ENCODE data around the genes BNC2, DENND4C, FOCAD and IFNA17.

DNA sequence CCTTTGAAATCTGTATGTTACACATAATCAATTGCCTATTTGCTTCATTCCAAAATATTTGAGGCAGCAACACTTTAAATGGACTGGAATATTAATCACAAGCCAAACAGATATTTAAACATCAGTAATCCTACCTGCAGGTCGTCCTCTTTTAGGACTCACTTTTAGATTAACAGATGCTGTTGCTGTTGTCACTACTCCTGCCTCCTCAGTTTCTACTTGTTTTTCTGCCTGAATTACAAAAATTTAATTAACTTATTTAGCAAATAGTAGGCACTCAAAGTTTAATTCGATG is 31.4 kb downstream of the PSIP1 start:
- PRO-cap: no peak

GRCh38 chr9:15485628-15486266 is 25.0 kb downstream of the PSIP1 start:
- PRO-cap: no peak

GRCh38 chr9:16289652-16290131 is 580.8 kb downstream of the BNC2 start:
- PRO-cap: no peak

DNA sequence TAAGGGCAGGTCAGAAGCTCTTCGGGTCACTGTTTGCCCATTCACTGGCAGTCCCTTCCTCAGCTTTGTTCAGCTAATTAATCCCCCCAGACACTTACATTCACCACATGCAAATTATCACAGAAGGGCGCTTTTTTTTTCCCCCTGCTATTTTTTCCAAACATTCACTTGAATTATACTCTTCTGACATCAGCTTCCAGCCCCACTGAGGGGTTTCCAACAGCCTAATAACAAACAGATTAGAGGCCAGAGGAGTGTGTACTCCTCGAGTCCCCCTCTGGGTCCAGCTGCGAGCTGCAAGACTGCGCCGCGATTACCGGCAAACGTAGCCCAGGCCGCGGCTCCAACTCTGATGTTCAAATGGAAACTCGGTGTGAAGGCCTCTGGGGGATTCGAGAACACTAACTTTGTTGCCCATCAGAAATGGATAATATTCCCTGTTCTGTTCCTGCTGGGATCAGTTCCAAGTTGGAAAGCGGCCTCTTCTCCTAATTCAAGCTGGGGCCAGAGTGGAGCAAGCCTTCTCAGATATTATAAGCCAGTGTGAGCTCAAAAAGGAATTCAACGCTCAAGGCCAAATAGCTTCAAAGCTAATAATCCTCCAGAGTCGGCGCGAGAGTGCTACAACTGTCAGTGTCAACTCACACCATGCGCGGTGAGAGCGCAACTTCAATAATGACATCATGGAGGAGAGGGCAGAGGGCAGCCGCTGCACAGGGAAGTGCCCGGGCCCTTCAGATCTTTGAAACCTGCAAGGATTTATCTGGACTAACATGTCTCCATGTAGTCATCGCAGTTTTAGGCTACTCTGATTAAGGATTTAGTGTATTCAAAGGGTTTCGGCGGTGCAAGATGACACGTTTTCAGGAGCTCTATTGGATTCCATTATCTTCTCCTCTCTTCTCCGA is 560.7 kb downstream of the BNC2 start:
- PRO-cap: no peak

GRCh38 chr9:16521899-16522498 is 348.5 kb downstream of the BNC2 start:
- PRO-cap: no peak

GRCh38 chr9:16627948-16628880 is 242.3 kb downstream of the BNC2 start:
- PRO-cap: no peak

DNA sequence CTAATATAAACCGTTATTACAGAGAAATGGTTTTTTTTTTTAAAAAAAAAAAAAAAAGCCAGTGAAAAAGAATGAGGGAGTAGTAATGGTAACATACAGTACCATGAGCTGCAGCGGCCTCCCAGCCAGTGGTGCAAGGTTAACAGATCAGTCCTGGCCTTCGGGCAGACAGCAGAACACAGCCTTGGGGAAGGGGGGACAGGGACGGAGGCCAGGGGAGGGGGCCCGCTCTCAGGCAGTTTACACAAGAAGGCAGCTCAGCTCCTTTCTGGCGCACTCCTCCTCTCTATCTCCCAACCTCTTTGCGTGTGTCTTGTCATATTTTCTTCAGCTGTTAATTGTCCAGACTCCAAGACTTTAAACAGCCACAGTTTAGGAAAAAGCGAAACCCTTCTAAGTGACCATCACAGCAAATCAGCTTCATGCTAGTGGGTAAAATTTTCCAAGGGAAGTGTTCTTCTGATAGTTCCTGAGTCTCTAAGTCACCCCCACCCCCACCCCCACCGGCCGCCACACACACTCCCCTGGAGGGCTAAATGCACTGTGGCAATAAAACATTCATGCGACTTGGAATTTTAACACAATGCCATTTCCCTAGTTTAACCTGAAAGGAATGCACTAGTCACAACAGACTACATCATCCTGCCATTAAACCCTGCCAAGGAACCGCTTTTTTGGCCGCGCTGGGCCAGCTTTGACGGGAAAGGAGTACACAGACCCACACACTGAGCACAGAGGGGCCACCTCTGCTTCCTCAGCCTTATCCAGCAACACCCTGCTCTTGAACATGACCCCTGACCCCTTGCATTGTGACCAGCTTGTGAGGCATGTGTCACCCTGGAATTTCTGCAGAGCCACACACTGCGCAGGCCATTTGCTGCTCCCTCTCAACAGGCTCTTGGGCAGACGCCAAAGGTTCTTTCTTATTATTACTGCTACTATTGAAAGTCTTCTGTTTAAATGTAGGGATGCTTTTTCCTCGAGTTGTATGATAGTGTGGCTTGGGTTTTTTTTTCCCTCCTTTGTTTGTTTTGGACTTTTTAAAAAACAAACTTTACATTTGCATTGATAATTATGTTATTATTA is 165.5 kb downstream of the BNC2 start:
- PRO-cap: unidirectional peak, minus-strand start at position 336 of the sequence

DNA sequence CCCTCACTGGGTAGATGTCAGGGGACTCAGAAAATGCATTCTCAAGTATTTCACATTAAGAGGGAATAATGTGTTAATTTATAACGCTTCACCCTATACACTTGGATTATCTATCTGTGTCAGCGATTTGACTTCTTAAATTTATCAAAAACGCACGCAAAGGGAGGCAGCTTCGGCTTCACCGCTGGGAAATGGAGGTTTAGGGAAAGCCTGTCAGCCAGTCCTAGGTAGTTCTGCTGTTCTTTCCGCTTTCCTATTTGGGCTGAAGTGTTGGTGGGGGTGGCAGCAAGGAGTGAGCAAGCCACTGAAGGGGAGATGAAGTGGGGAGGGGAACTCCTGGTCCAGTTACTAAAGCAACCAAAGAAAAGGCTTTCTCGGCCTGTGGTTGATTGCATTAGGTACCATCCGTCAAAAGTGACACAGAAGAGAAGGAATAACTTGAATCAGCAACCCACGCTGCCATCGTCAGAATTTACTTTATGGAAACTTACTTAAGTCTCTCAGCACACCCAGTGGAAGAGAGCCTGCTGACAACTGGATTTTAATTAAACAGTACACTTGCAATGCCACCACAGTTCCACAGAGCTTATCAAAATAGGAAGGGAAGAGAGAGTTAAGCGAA is 161.5 kb downstream of the BNC2 start:
- PRO-cap: no peak

GRCh38 chr9:16870317-16871296 is at the start of gene BNC2:
Gene BNC2, minus strand, starts transcription at chr9:16870670.
- PRO-cap: no peak

DNA sequence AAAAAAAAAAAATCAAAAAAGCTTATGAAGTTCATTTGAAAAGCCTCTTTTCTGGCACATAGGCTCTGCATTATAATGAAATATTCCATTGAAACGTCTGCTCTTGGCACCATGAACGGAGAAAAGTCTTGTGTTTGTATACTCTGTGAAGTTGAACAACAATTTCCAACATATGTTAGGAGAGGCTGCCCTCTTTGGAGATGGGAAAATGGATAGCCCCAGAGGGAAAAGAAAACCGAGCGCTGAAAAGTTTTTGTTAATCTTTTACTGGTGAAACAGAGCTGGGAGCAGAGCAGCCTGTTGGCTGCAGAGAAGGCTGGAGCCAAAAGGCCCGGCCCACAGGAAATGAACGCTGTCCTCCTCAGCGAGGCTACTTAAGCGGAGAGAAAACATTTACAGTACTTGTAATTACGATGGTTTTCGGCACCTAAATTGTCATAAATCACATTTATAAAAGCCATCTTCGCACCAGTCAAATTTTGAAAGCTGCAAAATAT is 129.8 kb upstream of the CNTLN start:
- PRO-cap: no peak

DNA sequence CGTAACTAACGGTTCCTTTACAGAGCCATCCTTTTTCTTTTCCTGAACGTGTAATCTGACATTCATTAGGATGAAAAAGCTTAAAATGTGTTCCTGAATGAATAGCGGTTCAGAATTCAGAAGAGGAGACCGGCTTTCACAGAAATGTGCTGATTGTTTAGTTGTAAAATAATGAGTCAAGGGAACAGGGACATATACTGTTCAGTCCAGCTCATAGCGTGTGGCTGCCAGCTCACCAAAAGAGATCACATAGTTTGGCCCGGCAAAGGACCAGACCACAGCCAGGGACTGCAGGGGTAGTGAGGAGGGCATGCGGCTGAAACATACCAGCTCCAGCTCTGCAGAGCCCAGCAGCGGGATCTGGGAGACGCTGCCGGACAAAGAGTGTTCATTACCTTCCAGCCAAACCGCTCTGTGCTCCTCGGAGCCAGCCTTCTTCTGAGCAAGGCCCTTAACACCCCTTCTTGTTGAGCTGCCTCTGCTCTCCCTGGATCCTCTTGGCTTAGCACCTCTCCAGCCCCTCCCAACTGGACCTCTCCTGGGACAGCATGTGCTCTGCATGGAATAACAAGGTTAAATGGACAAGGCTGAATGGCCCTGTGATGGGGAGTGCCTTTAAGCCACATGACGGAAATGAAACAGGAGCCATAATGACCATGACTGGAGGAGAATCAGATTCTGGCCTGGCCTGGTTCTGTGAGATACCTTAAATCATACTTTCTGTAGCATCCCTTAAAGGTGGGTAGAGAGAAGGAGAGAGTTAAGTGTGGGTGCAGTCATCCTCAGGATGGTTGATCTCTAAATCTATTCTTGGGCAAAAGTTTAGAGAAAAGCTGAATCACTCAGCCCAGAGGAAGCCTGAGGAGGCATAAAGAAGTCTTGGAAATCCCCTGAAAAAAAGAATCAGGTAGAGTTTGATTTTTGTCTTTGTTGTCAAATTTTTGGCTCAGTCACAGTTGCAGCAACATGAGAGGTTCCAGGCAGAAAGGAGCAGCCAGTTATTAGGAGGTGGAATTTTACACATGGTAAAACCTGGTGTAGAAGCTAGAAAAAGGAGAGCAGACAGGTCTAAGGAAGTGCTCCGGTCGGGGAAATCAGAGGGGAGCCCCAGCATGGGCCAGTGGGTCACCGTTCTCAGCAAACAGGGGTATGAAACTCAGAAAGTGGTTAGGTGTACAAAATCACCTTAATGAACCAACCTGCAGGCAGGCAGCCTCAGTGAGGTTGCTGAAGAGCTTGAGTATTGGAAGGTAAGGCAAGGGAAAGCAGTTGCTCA is 116.5 kb upstream of the CNTLN start:
- PRO-cap: no peak

- PRO-cap: no peak
Observed at GRCh38 chr9:17138427-17138823, 3.6 kb downstream of the CNTLN start.

DNA sequence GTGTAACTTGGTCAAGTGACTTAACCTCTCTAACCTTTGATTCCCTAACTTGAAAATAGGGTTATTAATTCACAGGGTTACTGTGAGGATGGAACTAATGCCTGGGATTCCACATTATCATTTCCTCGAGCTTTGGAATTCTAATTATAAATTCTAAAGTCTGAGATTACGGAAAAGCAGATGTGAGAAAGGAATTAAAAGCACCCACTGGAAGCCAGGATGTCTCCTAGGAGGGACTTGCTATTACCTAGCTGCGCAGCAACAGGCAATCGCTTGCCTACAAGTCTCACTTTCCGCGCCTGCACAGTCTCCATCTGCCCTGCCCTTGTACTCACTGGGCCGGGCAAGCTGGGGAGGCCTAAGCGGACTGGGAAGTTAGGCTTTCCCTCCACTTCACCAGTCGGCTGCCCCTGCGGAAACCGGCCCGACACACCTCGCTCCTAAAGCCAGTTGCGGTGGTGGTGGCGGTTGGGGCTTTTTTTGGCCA is 501 bp upstream of the RRAGA start:
- PRO-cap: no peak

GRCh38 chr9:19230025-19230971 is at the start of gene DENND4C:
Gene DENND4C, plus strand, starts transcription at chr9:19230693.
- PRO-cap: bidirectional peak, plus-strand start at chr9:19230153, minus-strand start at chr9:19230133; bidirectional peak, plus-strand start at chr9:19230515, minus-strand start at chr9:19230651

DNA sequence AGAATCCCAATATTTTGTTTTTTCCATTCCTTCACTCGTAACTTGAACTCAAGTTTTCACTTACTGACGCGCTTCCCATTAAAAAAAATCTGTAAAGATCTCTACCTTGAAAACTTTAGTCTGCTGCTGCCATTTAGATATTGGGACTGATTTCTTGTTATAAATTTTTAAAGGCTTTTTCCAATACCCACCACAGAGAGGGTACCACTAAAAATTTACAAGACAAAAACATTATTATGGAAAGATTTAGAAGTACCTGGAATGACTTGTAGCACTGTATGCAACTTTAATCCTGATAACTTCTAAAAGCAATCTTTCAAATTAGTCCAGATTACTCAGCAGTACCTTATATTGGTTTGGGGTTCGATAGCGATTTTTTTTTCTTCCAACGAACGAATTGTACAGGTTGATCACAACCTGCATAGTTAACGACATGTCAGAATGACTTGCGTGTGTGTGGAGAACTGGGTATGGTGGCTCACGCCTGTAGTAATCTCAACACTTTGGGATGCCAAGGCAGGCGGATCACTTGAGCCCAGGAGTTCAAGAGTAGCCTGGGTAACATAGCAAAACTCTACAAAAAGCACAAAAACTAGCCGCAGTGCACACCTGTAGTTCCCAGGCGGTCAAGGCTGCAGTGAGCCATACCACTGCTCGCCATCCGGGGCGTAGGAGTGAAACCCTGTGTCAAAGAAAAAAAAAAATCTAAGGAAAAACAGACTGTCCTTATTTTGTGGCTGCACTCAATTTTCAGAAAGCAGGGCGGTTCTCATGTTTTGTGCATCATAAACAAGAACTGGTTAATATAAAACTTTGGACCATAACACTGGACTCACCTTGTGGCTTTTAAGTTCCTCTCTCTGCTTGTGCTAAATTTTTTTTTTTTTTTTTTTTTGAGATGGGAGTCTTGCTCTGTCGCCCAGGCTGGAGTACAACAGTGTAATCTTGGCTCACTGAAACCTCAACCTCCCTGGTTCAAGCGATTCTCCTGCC is 5.6 kb downstream of the RPS6 start:
- PRO-cap: no peak

DNA sequence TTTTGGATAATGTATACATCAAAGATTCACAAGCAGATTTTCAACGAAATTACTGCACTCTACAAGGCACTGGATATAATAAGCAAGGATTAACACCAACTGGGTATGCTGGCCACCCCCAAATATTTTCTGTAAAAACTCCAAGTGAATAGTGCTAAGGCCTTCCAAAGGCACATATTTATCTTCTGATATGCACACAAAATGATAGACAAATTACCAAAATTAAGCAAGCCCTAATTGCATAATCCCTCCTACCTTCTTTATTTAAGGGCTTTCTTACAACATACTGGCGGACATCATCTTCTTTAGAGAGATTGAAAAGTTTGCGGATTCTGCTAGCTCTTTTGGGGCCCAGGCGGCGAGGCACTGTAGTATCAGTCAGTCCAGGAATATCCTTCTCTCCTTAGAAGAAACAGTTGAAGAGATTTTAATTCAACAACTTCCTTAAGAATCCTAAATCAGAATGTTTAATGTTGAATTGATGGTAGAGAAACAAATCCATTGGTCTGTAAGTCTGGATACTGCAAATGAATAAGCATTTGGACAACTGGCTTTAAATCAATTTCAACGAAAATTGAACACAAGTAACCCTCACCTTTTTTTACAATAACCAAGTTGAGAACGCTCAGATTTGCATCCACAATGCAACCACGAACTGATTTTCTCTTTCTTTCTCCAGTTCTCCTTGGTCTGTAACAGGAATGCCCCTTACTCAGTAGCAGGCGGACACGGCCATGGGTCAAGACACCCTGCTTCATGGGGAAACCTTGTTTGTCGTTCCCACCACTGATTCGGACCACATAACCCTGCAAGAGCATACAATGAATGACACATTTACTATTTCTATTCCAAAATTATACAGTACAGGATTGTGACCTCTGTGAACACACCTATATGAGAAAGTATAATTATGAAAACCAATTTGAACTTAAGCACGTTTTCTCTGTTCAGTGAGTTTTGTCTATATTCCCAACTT is 1.6 kb downstream of the RPS6 start:
- PRO-cap: no peak

- PRO-cap: no peak
Observed at GRCh38 chr9:19404283-19404841, 4.4 kb upstream of the ACER2 start.

- PRO-cap: no peak
Observed at GRCh38 chr9:19925478-19926544, 137.0 kb upstream of the SLC24A2 start.

DNA sequence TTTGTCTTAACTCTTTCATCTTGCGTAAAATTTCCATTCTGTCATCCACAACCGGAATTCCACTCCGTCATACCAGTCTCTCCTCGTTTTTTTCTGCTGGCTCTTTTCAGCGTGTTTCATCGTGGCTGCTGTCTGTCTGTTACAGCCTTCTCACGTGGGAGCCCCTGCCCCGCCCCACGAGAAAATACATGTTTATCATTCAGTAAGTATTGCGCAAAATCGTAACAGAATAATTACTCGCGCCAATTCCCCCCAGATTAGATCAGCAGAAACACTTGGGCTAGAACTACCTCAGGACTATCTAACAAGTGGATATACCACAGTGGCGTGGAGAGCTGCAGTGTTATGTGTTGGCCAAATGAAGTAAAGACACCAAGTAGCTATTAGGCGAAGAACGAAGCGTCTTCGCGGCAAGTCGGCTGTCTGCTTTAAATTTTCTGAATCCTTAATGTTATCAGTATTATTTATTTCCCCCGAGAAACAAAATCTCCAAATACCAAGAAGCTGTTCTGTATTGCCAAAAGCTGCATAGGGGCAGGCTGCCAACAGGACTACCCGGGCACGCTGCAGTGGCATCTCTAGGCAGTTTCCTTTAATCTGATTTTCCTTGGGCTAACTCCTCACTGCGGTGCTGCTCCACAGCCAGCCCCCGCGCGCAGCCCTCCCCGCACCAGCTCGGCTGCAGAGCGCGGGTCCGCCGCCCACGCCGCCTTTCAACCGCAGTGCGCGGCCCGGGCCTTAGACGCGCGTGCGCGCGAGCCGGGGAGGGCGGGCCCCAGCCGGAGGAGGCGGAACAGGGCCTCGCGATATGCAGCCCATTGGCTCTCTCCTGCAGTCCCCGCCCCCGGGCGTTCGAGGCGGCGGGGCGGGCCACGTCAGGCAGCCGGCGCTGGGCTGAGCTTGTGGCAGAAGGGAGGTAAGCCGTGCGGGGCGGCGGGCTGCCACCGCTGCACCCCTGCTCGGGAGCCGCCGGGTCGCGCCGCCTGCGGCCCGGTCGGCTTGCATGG is at the start of gene FOCAD:
TSS of gene FOCAD (plus strand) at position 882 of the 1,007 bp plus-strand sequence.
- PRO-cap: unidirectional peak, plus-strand start at position 260 of the sequence; bidirectional peak, plus-strand start at position 908 of the sequence, minus-strand start at position 724 of the sequence

DNA sequence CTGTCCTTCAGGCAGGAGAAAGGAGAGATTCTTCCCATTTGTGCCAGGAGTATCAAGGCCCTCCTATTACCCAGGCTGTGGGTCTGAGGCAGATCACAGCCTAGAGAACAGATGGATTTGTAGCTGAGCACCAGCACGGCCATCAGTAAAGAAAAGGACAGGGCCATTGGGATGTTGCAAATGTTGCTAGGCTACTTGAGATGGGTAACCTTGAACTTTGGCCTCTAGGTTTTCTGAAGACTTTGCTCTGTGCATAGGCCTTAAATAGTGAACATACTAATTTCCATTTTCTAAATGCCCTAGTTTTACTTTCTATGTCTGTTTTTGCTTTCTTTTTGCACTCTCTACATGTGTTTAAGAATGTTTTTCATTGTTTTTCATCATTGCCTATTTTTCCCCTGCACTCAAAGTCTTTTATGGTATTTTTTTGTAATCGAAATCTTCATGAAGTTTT is at the start of gene IFNA17:
TSS of gene IFNA17 (minus strand) at position 216 of the 454 bp plus-strand sequence.
- PRO-cap: no peak

Measured in left ventricle myocardium (tissue), 1 donor.